Pulmonary lymph node (tissue), 1 donor: ENCODE results near the genes CYP4F12, RAB8A, FAM32A and CHERP.

- PRO-cap: no peak
These were observed 2.6 kb downstream of the CYP4F3 start for GRCh38 chr19:15643268-15643736.

DNA sequence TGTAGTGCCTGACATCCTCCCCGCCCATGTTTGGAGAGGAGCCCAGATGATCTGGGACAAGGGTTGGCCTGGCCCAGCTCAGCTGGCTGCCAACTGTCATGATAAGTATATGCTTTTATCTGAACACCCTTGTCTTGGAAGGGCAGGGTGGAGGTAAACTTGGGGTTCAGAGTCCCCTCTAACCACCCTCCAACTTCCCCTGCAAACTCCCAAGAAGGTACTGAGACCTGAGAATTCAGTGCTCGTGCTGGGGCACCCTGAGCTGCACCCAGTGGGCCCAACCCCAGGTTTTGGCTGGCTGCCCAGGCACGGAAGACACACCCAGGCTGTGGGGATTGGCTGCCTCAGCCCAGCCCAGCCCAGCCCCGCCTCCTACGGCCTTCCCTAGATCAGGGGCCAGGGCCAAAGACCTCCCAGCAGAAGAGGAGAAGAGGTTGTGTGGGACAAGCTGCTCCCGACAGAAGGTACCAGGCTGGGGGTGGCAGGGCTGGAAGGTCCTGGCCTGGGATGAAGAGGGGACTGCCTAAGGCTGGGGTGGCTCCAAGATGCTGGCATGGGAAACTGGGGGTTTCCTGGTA lies at the start of gene CYP4F12:
Gene CYP4F12, plus strand, starts transcription at position 416 of the 578 bp plus-strand sequence.
- PRO-cap: unidirectional peak, plus-strand start at position 419 of the sequence

GRCh38 chr19:15732399-15732901 lies 4.6 kb downstream of the OR10H2 start:
- PRO-cap: no peak

DNA sequence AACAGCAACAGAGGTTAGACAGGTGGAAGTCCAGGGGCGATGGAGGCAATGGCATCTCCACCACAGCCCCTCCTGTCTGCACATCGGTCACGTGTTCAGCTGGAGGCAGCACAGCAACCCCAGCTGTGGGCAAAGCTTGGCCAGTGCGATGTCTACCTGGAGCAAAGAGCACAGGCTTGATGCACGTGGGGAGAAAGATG lies 4.4 kb downstream of the CYP4F2 start:
- PRO-cap: no peak

GRCh38 chr19:16111140-16112065 lies at the start of gene RAB8A:
Gene RAB8A (plus strand): TSS chr19:16111889.
- PRO-cap: bidirectional peak, plus-strand start at chr19:16111682, minus-strand start at chr19:16111360; bidirectional peak, plus-strand start at chr19:16111886, minus-strand start at chr19:16111759

- PRO-cap: no peak
These were observed 14.6 kb downstream of the RAB8A start for GRCh38 chr19:16126205-16126769.

- PRO-cap: unidirectional peak, plus-strand start at chr19:16141412
These were observed 2.3 kb upstream of the HSH2D start for GRCh38 chr19:16141170-16141629.

- PRO-cap: bidirectional peak, plus-strand start at chr19:16185433, minus-strand start at chr19:16185200
These were observed at the start of gene FAM32A for GRCh38 chr19:16184909-16185651. Gene FAM32A (plus strand): TSS chr19:16185410.

GRCh38 chr19:16288393-16288897 lies 36.2 kb upstream of the KLF2 start:
- PRO-cap: no peak

DNA sequence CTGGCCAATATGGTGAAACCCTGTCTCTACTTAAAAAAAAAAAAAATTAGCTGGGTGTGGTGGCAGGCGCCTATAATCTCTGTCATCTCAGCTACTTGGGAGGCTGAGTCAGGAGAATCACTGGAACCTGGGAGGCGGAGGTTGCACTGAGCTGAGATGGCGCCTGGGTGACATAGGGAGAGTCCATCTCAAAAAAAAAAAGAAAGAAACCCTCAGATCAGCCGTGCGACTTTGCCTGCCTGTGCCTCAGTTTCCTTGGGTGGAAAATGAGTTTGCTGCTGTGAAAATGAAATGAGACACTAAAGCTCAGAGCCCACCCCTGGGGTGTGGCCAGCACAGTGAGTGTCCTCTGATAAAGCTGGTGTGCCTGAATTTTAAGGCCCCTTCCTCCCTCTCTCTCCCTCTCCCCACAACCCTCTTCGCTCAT lies 6.5 kb downstream of the KLF2 start:
- PRO-cap: no peak

GRCh38 chr19:16370396-16371141 lies 45.9 kb downstream of the KLF2 start:
- PRO-cap: no peak

DNA sequence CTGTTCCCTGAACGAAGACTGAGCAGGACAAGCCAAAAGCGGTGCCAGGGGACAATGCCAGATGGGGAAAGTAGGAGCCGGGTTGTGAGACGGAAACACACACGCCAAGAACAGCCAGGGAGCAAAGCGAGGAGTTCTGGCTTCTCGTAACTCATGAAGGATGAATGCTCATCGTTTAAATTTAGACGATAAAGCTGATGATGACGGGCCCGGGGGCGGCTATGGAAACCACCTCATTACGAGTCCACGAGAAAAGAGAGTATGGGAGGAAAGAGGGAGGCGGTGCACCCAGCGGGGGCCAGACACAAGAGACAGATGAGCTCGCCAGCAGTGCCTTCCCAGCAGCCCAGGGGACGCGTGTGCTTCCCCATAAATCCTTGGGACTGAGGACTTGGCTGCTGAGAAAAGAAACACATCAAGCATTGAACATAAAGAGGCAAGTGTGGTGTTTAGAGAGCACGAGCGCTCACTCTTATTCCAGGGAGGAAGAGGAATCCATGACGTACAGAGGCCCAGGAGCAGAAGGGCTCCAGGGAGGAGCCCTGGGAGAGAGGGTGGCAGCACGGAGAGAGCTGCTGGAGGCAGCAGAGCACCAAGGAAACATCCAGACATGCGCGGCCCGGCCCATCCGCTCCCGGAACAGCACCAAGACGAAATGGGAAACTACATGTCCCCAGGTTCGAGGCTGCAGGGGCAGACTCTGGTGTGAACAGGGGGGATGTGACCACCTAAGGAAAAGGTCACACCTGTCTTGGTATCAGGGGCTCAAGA lies 70.7 kb downstream of the EPS15L1 start:
- PRO-cap: bidirectional peak, plus-strand start at position 330 of the sequence, minus-strand start at position 155 of the sequence

DNA sequence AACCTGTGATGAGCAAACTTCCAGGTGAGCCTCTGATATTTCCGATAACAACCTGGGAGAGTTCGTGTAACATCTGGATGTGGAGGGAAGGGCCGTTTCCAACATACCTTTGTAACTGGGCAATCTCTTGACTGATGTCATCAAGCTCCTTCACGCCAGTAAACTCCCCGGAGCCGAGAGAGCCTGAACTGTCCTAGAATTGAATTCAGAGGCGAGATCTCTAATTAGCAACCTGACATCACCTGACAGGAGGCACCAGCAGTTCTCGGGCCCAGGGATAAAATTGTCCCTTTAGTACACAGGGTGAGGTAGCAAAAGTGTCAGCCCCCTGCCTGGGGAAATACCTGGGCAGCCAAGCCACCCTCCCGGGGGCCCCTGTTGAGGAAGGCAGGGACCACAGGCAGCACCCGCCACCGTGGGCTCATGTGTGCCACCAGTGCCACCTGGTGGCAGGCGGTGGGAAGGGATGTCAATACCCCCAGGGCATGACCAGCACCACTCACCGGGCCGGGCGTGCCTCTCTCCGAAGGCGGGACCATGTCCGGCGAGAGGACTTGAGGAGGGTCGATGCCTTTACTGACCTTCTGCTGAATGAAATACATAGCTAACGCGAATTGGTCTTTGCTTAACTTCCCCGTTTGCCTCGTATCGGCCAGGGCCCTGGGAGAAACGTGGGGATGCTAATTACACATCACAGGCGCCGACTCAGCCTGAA lies 54.2 kb downstream of the EPS15L1 start:
- PRO-cap: no peak

DNA sequence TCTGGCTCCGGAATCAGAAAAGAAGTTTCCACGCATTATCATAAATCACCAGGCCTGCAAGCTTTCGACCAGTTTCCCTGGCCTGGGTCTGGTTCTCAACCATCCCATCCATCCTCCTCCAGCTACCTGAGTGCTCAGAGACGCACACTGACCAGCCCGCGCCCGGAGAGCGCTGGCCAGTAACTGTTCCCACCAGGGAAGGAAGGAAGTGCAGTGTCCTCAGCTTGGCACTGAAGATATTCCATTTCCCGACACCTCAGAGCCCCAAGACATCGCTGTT lies 29.2 kb downstream of the EPS15L1 start:
- PRO-cap: no peak

DNA sequence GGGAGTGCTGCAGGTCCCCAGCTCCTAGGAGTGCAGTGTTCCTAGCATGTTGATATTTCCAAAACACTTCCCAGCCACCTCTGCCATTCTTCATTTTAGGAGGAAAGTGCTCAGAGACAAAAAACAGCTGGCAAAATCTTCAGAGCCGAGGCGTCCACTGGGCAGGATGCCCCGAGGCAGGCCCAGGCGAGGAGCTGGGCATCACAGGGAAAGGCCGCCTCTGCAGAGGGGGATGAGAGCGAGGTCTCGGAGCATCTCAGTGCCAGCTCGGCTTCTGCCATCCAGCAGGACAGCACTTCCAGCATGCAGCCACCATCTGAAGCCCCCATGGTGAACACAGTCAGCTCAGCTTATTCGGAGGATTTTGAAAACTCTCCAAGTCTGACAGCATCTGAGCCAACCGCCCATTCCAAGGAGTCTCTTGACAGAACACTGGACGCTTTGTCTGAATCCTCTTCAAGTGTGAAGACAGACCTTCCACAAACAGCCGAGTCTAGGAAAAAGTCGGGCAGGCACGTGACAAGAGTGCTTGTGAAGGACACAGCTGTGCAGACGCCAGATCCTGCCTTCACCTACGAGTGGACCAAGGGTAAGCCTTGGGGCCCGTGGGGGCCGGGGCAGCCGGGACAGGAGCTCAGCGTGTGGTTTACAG lies 13.3 kb downstream of the C19orf44 start:
- PRO-cap: no peak

DNA sequence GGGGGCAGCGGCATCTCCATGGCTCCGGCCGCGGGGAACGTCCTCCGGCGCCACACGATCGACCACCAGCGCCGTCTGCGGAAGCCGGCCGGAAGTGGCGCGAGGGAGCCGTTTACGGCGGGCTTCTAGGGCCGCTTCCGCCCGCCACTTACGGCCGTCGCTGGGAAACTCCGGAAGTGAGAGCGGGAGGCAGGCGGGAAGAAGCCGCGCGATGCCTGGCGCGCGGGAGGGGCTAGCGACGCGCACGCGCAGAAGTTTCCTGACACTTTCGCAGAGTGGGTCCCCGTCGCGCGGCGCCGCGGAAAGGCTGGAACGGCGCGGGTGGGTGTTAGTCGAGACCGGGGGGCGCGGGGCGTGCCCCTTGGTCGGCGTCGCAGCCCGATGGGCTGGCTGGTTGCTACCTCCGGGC lies at the start of gene CHERP:
Gene CHERP, minus strand, starts transcription at position 79 of the 409 bp plus-strand sequence.
- PRO-cap: bidirectional peak, plus-strand start at position 265 of the sequence, minus-strand start at position 77 of the sequence

- PRO-cap: no peak
These were observed 12.2 kb downstream of the SLC35E1 start for GRCh38 chr19:16560050-16560469.

DNA sequence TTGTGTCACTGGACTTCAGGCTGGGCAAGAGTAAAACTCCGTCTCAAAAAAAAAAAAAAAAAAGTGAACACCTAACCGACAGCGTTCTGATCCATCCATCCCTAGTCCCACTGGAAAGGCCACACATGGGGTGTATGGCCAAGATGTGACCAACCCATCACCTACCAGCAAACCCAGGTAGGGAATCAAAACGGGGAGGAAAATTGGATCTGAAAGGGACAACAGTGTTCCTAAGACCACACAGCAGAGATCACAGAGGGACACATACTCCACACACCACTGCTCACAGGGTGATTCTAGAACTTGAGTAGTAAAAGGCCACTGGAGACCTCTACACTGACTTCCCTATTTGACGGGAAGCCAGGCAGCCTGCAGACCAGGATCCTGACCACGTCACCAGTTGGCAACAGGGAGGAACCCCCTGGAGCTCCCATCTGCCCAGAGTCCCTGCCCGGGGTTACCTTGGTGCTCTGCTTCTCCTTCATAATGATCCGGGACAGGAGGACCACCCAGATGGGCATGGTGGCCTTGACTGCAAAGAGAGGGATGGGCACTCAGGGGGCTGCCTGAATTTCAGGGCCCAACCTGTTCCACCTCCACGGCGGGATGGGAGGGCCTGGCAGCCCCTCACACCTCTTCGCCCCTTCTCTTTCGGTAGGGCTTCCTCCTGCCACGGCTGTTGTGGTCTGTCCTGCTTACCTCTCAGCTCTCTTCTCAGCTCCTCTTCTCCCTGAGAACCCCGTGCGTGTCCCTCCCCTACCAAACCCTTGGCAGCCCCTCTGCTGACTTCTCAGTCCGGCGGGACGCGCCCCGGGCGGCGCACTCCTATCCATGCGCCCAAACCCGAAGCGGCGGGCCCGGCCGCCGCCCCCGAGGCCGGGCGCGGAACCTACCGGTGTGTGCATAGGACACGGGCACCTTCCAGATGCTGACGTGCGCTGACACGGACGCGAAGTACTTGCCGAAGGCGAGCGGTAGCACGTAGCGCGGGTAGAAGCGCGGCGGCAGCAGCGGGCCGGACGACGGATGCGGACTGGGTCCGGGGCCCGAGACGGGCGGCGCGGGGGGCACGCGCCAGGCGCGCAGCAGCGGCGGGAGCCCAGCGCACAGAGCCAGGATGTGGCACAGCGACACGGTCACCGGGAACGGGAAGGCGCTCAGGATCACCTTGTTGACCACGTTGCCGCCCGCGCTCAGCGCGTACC lies 762 bp downstream of the SLC35E1 start:
- PRO-cap: unidirectional peak, plus-strand start at position 399 of the sequence

GRCh38 chr19:16576014-16577250 lies 4.2 kb upstream of the SLC35E1 start:
- PRO-cap: no peak

- PRO-cap: bidirectional peak, plus-strand start at chr19:16660392, minus-strand start at chr19:16660132
These were observed 331 bp upstream of the SMIM7 start for GRCh38 chr19:16660206-16660743.